IMR-90 (cell line): ENCODE results near the genes MMAB, TRPV4 and C12orf76.

- RRBS: no CpG with 5 or more reads among the region's 2 CpGs
CAGE:
- cytosol, long polyA plus RNA: no peak
- long polyA plus RNA: no peak
- nucleus, long polyA plus RNA: no peak
Observed at GRCh38 chr12:109245605-109245898, 63.5 kb downstream of the FOXN4 start.

DNA sequence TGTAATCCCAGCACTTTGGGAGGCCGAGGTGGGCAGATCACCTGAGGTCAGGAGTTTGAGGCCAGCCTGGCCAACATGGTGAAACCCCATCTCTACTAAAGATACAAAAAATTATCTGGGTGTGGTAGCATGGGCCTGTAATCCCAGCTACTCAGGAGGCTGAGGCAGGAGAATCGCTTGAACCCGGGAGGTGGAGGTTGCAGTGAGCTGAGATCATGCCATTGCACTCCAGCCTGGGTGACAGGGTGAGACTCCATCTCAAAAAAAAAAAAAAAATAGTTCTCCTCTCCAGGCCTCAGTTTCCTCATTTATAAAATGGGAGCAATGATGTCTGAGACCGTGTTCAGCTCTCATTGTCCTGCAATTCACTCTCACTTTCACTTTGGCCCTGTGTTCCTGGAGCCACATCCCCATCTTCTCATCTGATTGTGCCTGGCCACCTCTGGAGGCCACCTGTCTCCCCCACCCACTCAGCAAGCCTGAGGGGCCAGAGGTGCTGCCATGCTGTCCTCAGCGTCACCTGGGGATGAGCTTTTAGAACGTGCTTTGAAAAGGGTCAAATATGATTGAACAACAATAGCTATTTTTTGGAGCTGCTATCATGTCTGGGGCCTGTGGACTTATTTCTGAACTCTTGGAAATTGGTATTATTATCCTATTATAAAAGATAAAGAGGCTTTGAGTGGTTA lies 21.0 kb downstream of the MMAB start:
- RRBS: no CpG with 5 or more reads among the region's 6 CpGs
CAGE:
- cytosol, long polyA plus RNA: no peak
- long polyA plus RNA: no peak
- nucleus, long polyA plus RNA: no peak

DNA sequence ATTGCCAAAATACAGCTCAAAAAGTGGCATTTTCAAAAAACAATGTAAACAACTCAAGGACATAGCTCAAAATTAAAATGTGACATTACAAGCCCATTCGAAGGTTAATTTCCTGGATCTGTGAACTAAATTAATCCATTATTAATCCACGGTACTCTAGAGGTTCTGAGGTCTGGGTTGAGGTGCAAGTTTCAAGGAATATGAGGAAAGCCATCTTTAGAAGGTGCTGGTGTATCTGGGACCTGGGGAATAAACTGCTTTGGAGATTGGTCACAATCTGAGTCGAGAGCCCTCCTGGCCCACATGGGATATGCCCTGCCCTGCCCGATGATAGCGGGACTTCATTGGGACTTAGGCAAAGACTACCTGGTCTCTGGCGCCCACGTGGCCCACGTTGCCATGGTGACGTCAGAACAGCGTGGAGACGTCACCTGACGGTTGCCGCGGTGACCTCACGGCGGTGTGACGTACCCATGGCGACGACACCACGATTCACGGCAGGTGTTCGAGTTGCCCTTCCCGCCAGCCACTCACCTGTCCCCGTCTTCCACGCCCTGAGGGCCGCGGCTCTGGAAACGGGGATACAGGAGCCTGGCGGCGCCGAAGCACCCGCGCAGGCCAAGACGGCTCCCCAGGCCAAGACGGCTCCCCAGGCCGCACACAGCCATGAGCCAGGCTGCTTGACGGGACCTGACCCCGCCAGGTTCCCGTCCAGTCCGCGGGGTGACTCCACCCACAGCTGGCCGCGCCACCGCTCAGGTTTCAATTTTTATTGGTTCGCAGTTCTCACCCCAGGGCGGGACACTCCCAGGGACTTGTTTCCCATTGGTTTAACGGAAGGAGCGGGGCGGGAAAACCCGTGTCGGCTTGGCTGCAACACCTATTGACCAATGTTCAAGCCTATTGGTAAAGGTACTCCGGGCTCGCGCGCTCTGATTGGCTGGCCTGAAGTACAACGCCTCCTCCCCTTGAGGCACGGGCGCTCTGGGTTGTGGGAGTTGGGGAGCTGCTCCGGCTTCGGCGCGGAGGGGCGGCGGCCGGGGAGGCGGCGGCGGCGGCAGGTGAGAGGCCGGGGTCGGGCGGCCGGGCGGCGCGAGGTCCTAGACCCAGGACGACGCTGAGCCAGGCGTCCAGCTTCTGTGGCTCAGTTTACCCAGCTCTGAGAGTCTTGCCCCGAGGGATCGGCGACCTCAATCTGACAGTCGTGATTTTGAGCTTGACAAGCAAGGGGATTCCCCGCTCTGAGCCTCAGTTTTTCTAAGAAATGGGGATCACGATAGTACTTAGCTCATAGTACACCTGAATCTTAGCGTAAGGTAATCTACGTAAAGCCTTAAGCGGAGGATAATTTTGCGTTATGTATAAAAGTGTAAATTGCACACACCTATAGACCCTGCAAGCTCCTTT lies at the start of gene MMAB:
Gene MMAB (minus strand): TSS at position 692 of the 1,407 bp plus-strand sequence.
- RRBS: under 1% methylated on average over 6 of the region's 89 CpGs
CAGE:
- cytosol, long polyA plus RNA: no peak
- long polyA plus RNA: no peak
- nucleus, long polyA plus RNA: no peak

- RRBS: no CpG with 5 or more reads among the region's 14 CpGs
CAGE:
- cytosol, long polyA plus RNA: no peak
- long polyA plus RNA: no peak
- nucleus, long polyA plus RNA: no peak
Observed at GRCh38 chr12:109579405-109580174, 6.0 kb downstream of the MVK start.

DNA sequence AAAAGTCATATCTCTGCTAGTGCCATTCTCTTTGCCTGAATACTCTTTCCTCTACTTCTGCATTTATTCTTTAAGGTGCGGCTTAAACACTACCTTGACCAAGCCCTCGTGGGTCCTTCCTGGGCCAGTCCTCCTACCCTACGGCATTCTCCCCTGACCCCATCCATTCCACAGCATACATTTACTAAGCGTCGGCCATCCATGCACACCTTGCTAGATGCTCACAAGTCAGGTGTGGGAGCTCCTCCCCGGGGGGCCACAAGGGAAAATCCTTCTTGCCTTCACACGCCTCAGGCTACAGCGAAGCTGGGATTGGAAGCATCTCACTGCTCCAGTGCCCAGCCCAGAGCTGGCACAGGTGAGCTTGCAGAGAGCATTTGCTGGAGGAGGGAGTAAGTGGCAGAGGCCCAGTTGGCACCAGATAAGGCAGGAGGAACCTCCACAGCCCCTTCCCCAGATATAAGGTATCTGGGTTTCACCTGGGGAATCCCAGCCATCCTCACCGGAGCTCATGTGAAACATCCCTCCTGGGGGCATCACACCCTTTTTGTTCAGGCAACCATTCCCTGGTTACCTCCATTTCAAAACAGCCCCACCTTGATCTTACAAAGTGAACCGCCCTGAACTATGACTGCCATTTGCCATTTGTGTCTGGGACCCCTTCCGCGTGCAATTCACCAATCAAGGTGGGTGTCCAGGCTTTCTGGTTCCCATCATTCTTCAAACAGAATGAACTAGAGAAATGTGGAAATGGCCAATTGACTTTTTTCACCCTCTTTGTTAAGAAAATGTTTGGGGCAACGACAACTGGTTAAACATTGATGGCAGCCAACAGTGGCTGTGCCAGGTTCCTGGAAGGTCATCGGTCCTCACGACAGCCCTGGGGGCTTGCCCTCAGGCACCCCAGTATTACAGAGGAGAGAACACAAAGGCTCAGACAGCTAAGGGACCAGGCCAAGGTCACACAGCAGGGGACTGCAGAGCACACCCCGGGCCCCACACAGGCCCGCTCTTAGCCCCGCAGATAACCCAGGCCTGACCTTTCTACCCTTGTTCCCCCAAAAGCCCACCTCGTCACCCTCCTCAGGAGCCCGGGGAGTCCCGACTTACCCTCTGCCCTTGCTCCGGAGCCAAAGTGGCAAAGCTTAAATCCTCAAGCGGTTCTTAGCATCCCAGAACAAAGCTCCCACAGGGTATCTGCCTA lies 1.6 kb downstream of the TRPV4 start:
- RRBS: 79% methylated on average over 5 of the region's 23 CpGs
CAGE:
- cytosol, long polyA plus RNA: no peak
- long polyA plus RNA: no peak
- nucleus, long polyA plus RNA: no peak

GRCh38 chr12:109833045-109833808 lies at the start of gene TRPV4:
TRPV4 (minus strand) TSS chr12:109833398.
- RRBS: 2% methylated on average over 13 of the region's 76 CpGs
CAGE:
- cytosol, long polyA plus RNA: no peak
- long polyA plus RNA: no peak
- nucleus, long polyA plus RNA: no peak

DNA sequence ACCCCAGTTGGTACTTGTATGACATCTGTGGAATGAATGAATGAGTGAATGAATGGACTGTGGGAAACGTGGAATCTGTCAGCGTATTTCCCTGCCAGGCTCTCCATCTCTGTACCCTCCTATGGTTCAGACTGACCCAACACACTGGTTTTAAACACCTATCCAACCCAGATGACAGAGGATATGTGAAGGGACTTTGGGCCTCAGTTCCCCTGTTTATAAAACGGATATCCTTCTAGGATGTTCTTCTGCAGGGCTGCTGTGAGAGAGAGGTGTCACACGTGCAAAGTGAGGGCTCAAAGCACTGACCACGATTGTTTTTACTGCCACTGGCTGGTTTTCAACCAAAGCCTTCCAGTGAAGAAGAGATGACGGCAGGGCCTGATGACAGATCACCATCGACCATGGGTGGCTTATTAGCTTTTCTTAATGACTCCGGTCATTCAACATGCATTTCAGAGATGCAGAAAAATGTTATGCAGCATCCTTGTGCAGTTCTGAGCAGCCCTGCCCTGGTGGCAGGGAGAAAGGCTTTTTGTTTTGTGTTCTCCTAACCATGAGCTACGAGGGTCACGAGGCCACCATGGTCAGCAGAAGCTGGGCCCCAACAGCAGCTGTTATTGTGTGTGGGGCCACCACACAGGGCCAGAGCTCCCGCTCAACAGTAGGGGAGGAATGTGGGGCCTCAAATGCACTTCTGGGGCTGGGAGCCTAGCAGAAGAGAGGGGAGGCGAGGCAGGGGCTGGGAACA lies 16.7 kb downstream of the GLTP start:
- RRBS: no CpG with 5 or more reads among the region's 12 CpGs
CAGE:
- cytosol, long polyA plus RNA: no peak
- long polyA plus RNA: no peak
- nucleus, long polyA plus RNA: no peak

DNA sequence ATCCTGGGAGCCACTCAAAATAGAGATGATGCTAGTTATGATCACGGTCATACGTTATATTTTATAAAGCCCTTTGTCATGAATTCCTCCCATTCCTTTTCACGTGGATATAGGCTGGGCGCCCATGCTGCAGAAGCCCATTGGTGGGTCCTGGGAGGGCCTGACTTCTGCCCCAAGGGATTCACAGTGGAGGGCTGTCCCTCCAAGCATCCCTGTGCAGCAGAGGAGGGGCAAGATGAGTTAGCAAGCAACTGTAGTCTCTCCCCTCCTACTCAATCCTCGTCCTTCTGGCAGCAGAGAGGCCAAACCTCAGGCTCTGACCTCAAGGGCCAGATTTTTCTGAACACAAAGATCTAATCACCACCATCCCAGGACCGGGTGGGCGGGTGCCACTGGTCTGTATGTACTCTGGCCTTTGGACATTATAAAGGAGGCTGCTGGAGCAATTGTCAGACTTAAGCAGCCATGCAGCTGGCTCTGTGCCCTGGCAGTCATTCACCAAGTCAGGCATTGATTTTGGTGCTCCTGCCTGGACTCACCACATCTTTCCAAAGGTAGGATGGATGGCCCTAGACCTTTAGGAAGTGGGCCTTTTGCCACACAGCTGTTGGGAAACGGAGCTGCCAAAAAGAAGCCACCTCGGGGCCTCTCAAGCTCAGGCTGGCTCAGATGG lies 8.5 kb downstream of the GLTP start:
- RRBS: no CpG with 5 or more reads among the region's 9 CpGs
CAGE:
- cytosol, long polyA plus RNA: no peak
- long polyA plus RNA: no peak
- nucleus, long polyA plus RNA: no peak

DNA sequence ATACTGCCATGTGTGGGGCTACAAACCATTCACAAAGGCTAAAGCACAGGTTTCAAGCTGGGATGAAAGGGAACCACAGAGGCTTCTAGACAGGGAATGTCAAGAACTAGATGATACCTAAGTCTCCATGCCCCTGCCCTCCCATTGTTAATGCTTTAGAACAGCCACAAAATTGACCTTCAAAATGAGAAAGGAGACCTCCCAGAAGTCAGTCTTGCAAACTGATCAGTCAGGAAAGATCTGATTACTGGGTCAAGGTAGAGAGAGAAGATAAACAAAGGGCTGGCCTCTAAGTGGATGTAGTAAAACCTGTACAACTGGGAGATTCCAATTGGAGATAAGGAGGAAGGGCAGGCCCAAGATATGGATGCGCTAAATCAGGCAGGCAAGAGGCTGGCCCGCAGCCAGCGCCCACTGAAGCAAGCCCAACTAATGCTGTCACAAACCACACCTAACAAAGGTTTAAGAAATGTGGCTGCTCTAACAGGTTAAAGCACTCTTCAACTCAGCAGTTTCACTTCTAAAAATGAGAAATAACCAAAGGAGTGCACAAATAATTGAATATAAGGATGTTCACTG lies 4.9 kb downstream of the GLTP start:
- RRBS: no CpG with 5 or more reads among the region's 3 CpGs
CAGE:
- cytosol, long polyA plus RNA: no peak
- long polyA plus RNA: no peak
- nucleus, long polyA plus RNA: no peak

DNA sequence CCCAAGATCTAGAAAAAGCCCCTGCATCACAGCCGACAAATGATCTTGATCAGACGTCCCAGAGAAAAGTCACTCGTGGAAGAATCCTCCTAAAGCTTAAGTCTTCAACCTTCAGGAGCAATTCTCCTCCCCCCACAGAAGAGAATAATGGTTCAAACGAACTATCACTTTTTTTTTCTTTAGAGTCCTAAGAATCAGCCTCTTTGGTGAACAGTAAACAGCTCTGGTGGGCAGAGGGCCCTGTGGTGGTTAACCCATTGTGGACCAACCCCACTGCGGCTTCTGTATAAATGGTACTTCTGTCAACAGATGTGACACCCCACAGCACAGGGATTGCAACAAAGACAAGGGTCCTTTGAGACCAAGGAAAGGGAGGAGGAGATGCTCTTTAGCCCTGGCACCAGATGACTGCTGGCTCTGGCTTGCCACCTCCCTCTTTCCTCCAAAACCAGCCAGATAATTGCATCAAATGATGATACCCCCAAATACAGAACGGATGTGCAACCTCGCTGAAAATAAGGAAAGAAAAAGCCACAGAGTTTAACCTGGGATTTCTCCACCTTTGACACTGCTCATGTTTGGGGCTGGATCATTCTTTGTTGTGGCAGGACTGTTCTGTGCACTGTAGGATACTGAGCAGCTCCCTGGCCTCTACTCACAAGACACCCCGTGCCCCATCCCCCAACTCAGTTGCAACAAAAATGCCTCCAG lies 2.4 kb downstream of the GLTP start:
- RRBS: no CpG with 5 or more reads among the region's 8 CpGs
CAGE:
- cytosol, long polyA plus RNA: no peak
- long polyA plus RNA: no peak
- nucleus, long polyA plus RNA: no peak

DNA sequence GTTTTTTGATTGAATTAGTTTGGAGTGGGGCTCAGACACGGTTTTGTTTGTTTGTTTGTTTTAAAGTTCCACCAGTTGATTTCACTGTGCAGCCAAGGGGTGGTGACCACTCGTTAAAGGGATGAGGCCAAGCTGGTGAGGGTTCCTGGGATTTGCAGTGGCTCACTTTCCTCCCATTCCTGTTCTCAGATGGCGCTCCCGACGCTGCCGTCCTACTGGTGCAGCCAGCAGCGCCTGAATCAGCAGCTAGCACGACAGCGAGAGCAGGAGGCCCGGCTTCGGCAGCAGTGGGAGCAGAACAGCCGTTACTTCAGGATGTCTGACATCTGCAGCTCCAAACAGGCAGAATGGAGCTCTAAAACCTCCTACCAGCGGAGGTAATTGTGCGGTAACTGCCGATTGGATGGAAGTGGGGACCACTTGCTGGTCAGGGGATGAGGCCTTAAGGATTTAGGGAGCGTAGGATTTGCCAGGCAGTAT lies 2.8 kb downstream of the TCHP start:
- RRBS: no CpG with 5 or more reads among the region's 16 CpGs
CAGE:
- cytosol, long polyA plus RNA: no peak
- long polyA plus RNA: no peak
- nucleus, long polyA plus RNA: no peak

DNA sequence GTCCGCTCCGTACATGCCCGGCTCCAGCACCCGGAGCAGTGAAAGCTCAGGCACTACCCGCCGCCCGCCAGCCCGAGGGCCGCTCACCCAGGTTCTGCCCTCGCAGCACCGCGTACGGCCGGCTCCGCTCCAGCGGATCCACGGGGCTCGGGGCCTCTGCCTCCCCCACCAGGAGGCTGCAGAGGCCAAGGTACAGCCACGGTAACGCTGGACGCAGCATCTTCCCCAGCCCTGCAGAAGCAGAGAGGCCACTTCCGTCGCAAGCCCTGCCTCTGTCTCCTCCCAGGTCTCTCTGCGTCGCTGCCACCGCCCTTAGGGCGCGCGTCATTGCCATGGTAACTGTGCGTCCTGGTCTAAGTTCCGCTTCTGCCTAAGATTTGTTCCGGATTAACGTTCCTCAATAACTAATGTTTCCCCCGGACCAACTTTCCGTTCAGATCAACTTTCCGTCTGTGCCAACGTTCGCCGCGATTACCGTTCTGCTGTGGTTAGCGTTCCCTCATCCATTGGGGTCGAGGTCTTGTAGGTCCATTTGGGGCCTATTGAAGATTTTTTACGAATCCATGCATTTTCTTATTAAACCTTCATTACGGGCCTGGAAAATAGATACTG lies at the start of gene C12orf76:
Gene C12orf76 (minus strand): TSS at position 247 of the 612 bp plus-strand sequence.
- RRBS: 2% methylated on average over 9 of the region's 45 CpGs
CAGE:
- cytosol, long polyA plus RNA: no peak
- long polyA plus RNA: start-site peak on the minus strand centred at position 235 of the sequence, 44 bp wide, 70 and 90 reads in 2 replicates
- nucleus, long polyA plus RNA: no peak

DNA sequence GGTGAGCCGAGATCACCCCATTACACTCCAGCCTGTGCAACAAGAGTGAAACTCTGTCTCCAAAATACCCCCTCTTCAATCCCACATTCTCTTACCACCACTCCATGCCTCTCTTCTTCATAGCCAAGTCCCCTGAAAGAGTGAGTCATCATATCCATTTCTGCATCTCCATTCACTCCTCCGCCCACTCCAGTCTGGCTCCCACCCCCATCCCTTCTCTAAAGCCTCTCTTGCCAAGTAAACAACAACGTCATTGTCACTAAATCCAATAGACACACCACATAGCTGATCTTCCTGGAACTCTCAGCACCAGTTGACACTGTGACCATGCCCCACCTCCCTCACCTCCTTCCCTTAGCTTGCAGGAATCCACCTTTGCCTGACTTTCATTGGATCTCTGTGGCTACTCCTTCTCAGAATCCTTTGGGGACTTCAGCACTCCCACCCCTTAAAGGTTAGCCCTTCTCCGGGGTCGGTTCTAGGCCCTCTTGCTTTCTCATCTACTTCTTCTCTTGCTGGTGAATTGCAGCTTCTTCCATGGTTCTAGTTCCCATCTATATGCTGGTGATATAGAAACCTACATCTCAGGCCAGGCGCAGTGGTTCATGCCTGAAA lies 12.0 kb upstream of the C12orf76 start:
- RRBS: no CpG with 5 or more reads among the region's 6 CpGs
CAGE:
- cytosol, long polyA plus RNA: no peak
- long polyA plus RNA: no peak
- nucleus, long polyA plus RNA: no peak

DNA sequence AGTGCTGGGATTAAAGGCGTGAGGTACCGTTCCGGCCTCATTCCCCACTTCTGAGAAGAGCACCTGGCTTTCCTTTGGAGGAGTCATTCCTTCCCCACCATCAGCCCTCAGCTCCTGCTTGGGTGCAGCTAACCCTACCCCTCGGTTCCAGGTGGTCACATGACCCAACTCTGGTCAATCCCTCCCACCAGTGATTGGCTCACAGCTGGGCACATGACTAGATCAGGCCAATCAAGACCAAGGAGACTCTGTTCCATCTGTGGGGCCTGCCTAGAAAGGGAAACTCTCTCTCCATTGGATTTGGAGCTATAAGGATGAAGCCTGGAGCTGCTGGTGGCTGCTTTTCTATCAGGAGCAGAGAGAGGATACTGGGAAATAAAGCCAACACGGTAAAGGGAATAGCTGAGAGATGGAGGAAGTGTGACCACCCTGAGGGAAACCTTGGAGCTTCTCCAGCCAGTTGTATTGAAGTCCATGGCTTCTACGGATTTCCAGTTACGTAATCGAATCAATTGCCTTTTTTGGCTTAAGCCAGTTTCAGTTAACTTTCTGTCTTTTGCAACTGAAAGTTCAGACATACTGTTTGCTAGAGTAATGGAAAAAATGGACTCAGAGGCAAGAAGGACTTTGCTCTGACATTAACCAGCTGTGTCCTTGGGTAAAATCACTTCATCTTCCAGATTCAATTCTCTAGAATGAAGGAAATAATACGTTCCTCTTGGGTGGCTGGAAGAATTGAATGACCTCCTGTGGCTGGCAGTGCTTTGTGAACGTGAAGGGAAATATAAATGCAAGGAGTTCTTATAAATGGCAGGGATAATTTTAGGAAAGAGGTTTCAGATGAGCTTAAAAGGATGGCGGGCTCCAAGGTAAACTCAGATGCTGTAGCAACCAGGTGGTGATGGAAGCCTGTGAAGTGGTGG lies 19.6 kb upstream of the IFT81 start:
- RRBS: no CpG with 5 or more reads among the region's 11 CpGs
CAGE:
- cytosol, long polyA plus RNA: no peak
- long polyA plus RNA: no peak
- nucleus, long polyA plus RNA: no peak

DNA sequence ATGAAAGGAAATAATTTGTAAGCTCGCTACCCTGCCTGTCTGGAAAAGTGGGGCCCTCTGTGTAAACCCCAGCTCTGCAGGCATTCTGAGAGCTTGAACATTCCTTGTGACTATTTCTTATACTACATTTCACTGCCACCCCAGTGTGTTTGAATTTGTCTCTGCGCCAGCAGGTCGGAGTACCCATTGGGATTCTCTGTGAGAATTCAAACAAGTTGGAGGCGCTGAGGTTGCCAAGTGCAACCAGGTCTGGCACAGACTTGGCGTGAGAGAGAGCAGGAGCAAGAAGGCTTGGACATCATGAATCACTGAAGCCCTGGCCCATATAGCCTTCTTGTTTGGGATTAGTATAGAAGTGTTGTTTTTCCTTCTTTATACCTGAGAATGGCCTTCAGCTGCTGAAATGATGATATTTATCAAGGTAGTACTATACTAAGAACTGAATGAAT lies 33.0 kb upstream of the ATP2A2 start:
- RRBS: no CpG with 5 or more reads among the region's 5 CpGs
CAGE:
- cytosol, long polyA plus RNA: no peak
- long polyA plus RNA: no peak
- nucleus, long polyA plus RNA: no peak

- RRBS: no CpG with 5 or more reads among the region's 3 CpGs
CAGE:
- cytosol, long polyA plus RNA: no peak
- long polyA plus RNA: no peak
- nucleus, long polyA plus RNA: no peak
Observed at GRCh38 chr12:110250361-110250749, 30.7 kb upstream of the ATP2A2 start.

GRCh38 chr12:110284217-110285267 lies 3.5 kb downstream of the ATP2A2 start:
- RRBS: no CpG with 5 or more reads among the region's 6 CpGs
CAGE:
- cytosol, long polyA plus RNA: no peak
- long polyA plus RNA: no peak
- nucleus, long polyA plus RNA: no peak

- RRBS: no CpG with 5 or more reads among the region's 2 CpGs
CAGE:
- cytosol, long polyA plus RNA: no peak
- long polyA plus RNA: no peak
- nucleus, long polyA plus RNA: no peak
Observed at GRCh38 chr12:110316399-110316829, 35.4 kb downstream of the ATP2A2 start.

GRCh38 chr12:110322630-110323188 lies 41.7 kb downstream of the ATP2A2 start:
- RRBS: no CpG with 5 or more reads among the region's 2 CpGs
CAGE:
- cytosol, long polyA plus RNA: no peak
- long polyA plus RNA: no peak
- nucleus, long polyA plus RNA: no peak

GRCh38 chr12:110371090-110372434 lies 31.9 kb downstream of the ANAPC7 start:
- RRBS: no CpG with 5 or more reads among the region's 24 CpGs
CAGE:
- cytosol, long polyA plus RNA: no peak
- long polyA plus RNA: no peak
- nucleus, long polyA plus RNA: no peak